UCH-1 (cell line): ENCODE measurements around a stretch of chr9.

GRCh38 chr9:72606-73011 lies 43.4 kb upstream of the WASHC1 start:
- RRBS, result 97% methylated on average over 3 of the region's 21 CpGs

GRCh38 chr9:216515-217065 lies 1.9 kb downstream of the DOCK8 start:
- RRBS, result no CpG with 5 or more reads among the region's 4 CpGs

DNA sequence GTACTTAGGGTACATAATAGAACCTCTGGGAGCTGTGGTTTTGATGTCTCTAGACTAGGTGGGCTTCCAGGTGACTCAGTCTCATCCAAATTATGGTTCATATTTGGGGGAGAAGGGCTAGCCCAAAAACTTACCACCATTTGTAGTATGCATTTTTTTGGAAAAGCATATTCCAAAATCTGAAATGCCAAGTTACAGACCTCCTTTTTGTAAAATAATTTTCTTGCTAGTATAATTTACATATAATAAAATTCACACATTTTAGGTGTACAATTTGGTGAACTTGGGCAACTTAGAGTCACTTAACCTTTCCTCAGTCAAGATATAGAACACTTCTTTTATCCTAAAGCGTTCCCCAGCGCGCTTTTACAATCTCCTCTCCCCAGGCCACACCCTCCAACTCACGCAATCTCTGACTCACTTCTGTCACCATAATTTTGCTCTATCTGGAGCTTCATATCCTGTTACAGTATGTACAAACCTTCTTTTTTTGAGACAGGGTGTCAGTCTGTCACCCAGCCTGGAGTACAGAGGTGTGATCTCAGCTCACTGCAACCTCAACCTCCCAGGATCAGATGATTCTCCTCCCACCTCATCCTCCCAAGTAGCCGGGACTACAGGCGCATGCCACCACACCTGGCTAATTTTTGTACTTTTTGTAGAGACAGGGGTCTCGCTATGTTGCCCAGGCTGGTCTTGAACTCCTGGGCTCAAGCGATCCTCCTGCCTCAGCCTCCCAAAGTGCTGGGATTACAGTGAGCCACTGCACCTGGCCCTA lies 57.4 kb downstream of the DOCK8 start:
- RRBS, result no CpG with 5 or more reads among the region's 8 CpGs

- RRBS, result no CpG with 5 or more reads among the region's 9 CpGs
Observed at GRCh38 chr9:272687-273236, 58.1 kb downstream of the DOCK8 start.

DNA sequence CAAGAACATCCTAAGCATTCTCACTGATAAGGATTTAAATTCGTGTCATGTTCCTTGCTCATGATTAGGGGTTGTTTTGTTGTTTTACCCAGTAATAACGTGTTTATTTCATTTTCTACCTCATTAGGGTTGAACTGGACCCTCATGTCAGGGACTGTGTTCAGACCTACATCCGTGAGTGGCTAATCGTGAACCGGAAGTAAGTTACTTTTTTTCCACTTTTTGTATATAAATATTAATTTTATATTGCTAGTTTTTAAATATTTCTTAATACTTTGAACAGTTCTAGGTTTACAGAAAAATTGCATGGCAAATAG lies 74.7 kb downstream of the DOCK8 start:
- RRBS, result no CpG with 5 or more reads among the region's 5 CpGs

DNA sequence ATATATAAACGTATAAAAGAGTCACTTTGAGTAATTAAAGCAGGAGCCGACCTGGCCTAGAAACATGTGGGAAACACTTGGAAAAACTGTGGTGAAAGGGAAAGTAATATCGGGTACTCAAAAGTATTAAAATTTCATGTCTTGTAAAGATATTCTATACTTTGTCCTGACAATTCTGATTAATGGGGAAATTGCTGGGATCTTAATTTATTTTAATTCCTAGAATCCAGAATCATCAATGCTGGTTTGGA lies 129.2 kb upstream of the KANK1 start:
- RRBS, result no CpG with 5 or more reads among the region's 3 CpGs

DNA sequence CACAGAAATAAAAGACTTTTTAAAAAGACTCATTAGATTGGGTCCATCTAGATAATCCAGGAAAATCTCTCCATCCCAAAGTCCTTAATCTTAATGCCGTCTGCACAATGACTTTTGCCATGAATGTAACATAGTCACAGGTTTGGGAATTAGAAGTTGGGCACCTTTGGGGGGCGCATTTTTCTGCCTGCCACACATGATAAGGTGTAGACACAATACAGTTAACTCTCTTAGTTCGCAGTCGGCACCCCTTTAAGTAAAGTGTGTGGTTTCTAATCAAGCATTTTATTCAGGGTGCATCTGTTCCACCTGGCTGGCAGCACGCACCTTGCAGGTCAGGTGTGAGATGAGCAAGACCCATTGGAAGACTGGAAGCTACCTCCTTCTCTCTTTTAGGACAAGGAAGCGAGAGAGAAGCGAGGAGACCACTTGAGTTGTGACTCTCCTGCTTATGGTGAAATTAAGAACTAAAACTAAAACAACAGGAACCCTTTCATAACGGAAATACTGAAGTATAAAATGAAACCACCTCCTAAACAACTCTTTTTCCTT lies 32.2 kb downstream of the KANK1 start:
- RRBS, result no CpG with 5 or more reads among the region's 8 CpGs

- RRBS, result no CpG with 5 or more reads among the region's 9 CpGs
Observed at GRCh38 chr9:576625-577382, 72.3 kb downstream of the KANK1 start.

DNA sequence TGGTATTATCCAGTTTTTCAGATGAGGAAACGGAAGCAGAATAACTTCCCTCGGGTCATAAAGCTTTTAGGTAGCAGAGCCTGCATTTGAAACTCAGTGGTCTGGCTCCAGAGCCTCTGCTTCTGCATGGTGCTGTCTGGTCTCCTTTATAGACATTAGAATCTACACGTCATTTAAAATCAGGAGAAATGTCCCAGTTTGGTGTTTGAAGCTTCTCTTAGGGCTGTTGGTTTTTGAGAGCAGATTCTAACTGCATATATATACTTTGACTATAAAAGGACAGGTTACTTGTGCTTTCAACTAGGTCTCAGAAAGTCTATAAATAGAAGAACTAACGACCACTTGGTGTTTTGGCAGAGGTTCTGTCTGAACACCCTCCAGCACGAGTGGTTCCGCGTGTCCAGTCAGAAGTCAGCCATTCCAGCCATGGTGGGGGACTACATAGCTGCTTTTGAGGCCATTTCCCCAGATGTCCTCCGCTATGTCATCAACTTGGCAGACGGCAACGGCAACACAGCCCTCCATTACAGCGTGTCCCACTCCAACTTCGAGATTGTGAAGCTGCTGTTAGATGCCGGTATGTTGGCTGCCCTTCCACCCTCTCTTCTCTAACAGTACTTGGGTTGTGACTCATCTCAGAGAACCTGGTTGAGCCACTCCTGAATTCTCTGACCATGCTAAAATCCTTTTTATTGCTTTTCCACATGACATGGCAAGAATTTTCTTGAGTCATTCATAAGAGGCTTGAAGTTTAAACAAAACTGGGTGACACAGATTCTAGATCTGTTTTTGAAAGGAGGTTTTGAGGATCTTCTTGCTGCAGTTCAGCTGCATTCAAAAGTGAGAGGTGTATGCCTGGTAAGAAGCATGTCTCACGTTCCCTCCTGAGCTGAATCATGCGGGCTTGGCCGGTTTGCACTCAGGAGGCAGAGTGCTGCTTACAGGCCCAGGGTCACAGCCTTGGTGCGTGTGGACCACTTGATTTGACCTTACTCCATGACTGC lies 103.3 kb upstream of the DMRT1 start:
- RRBS, result no CpG with 5 or more reads among the region's 17 CpGs

- RRBS, result 61% methylated on average over 6 of the region's 68 CpGs
Observed at GRCh38 chr9:972435-973352, 3.8 kb upstream of the DMRT3 start.

DNA sequence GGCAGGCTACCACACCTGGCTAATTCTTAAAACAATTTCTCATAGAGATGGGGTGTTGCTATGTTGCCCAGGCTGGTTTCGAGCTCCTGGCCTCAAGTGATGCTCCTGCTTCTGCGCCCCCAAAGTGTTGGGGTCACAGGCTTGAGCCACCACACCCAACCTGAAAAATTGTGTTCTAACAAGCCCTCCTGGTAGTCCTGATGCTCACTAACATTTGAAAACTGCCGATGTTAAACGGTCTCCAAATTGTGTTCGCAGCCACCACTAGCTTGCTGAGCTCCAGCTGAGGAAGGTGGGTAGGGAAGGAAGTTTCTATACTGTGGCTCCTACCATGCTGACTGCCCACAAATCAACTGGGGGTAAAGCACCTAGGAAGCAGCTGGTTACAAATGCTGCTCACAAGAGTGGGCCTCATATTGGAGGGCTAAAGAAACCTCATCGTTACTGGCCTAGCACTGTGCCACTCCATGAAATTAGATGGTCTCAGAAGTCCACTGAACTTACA lies 34.4 kb downstream of the DMRT3 start:
- RRBS, result no CpG with 5 or more reads among the region's 6 CpGs

DNA sequence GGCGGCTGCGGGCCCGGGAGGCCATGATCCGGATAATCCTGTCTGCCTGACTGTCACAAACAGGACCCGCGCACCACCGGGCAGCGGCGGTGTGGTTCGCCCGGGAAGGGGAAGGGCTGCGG lies 1.3 kb downstream of the SMARCA2 start:
- RRBS, result 6% methylated on average over 5 of the region's 12 CpGs

DNA sequence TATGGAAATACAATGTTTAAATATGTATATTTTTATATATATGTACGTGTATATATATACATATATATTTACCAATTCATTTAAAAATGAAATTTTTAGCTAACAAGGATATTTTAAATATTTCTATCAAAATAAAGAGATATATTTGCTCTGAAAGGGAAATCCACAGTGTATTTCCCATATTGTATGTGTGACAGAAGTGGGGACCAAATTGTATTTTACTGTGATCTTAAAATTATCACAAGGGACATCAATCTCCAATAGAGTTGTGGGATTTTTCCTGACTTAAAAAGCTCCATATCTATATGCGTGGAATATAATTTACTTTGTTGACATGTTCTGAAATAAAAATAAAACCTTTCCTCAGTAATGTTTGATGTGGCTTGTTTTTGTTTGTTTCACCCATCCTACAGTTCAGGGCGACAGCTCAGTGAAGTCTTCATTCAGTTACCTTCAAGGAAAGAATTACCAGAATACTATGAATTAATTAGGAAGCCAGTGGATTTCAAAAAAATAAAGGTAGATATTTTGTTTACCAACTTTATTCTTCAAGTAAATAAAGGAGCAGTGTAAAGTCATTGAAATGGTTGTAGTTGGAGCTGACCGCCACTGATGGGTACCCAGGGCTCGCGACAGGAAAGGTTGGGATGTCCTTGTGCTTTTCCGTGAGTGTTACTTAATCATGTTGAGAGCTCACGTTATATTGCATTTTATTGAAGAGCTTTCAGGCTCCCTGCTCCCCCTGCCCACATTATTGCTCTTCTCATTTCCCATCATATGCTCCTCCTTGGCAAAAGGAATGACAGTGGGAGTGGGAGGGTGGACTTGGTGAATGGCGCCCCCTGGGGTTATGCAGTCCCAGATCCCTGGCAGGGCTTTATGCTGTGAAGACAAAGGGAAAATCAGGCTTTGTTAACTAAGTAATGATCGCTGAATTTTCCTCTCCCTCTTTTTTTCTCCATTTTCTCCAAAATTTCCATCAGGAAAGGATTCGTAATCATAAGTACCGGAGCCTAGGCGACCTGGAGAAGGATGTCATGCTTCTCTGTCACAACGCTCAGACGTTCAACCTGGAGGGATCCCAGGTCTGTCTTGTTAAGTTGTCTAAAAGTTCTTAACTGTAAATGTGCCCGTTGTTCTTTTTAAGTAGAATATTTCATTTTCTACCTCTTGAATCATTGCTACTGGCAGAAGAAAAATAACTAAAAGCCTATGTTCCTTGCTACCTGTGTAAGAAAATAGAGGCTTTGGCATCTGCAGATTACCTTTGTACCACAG lies 166.4 kb downstream of the SMARCA2 start:
- RRBS, result no CpG with 5 or more reads among the region's 16 CpGs

GRCh38 chr9:2424440-2425245 lies 196.9 kb upstream of the VLDLR start:
- RRBS, result no CpG with 5 or more reads among the region's 7 CpGs

GRCh38 chr9:2654586-2655318 lies 33.2 kb downstream of the VLDLR start:
- RRBS, result no CpG with 5 or more reads among the region's 6 CpGs

DNA sequence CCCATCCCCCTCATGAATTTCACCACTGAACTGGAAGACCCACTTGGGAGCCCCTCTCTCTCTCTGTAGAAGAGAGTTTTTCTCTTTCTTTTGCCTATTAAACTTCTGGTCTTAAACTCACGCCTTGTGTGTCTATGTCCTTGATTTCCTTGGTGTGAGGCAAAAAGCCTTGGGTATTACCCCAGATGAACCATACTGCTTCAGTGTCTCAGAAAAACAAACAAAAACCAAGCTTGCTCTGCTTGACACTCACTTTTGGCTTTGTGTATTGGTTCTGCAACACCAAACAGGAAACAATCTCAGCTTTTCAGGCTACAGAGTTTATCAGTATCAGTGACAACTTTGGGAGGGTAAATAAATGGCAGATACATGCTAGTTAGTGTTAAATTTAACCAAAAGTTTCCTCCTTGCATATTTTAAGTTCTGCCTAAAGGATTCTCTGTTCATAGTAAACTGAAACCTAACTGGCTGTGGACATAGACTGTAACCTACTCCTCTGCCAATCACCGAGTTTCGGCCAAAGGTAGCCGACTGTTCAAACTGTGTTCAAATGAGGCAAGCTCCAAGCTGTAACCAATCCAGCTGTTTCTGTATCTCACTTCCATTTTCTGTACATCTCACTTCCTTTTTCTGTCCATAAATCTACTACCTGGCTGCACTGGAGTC lies 43.9 kb downstream of the KCNV2 start:
- RRBS, result no CpG with 5 or more reads among the region's 4 CpGs

- RRBS, result no CpG with 5 or more reads among the region's 1 CpG
Observed at GRCh38 chr9:2798851-2799050, 45.1 kb downstream of the PUM3 start.

DNA sequence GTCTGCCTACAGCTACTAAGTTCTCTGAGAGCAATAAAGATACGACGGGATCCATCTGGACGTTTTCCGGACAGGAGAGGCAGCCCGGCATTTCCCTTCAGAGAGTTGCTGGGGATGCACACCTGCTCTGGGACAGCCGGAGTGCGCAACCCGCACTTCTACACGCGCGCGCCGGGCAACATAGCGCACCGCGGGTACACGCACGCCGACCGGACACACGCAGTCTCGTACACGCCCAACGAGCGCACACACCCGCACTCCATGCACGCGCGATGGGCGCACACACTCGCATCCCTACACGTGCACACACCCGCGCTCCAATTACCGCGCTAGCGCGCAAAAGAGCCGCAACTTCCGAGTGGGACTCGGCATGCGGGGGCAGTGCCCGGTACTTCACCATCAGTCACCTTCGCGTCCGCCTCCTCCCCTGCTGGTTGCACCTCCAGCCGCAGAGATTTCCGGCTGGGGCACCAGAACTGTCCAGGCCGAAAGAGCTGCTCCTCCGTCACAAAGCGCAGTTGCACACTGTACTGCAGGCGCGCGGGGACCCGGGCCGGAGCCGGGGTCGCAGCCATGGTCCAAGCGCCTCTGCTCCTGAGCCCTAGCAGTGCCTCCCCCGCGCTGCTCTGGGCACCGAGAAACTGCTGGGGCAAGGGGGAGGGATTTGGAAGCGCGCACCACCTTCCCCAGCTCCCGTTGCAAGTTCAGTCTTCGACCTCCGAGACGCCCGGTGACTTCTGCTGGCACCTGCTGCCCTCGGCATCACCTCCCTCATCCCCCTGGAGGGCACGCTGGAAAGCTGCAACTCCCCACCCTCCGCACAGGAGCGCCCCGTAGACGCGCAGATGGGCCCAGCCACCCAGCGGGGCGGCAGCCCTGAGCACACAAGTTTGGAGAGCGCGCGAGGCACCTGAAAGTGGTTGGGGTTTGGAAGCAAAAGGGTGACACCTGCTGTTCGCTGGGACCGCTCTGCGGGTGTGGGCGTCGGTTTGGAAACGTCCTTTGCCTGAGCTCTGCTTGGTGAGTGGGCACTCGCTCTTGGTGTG lies 337.3 kb upstream of the PUM3 start:
- RRBS, result 6% methylated on average over 19 of the region's 88 CpGs

GRCh38 chr9:3840574-3840803 lies 314.7 kb upstream of the RFX3 start:
- RRBS, result no CpG with 5 or more reads among the region's 3 CpGs

GRCh38 chr9:3980814-3981291 lies 319.0 kb downstream of the GLIS3 start:
- RRBS, result no CpG with 5 or more reads among the region's 9 CpGs